GM12892 (cell line): ENCODE results near the genes TMEM30A, FILIP1 and IBTK.

- RRBS = no CpG with 5 or more reads among the region's 4 CpGs
Measured at GRCh38 chr6:74075379-74075909, 379.4 kb downstream of the CD109 start.

DNA sequence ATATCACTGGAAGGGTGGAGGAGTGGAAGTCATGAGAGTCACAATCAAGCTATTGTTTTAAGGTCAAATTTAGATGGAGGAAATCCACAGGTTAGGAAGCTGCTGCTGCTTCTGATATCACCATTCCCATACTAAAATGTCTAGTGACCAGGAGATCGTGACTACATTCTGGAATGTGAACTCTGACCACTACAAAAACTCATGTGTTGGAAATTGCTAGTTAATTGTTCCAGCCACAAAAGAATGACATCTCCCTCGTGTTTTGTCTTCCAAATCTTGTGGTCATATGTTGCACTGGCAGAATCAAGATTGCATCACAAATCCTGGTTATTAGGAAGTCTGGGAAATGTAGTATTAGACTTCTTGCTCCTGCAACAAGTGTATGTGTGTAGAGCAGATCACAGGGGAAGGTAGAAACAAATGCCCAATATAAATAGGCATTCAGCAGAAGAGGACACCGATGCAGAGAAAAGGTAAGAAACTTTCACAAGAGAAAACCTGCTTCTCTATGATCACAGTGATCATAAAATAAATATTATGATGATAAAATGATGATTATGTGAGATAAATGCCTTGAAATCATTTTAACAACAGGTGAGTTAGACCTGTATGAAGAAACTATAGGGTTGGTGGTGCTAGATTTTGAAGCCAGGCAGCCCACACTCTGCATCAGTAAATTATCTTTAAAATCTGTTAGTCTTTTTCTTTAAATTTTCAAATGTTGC lies 442.1 kb downstream of the CD109 start:
- RRBS = no CpG with 5 or more reads among the region's 3 CpGs

DNA sequence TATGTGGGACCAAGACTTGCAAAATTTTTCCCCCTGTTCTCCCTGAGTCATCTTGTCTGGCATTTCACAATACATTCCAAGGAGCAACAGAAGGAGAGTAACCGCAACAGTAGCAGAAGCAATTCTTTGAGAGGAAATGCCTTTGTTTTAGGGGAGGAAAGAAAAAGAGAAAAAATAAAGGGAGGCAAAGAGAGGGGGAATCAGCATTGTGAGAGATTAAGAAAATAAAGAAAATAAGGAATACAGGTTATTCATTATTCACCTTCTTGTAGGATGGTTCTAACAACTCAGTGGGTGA lies 599.0 kb downstream of the COL12A1 start:
- RRBS = no CpG with 5 or more reads among the region's 1 CpG

DNA sequence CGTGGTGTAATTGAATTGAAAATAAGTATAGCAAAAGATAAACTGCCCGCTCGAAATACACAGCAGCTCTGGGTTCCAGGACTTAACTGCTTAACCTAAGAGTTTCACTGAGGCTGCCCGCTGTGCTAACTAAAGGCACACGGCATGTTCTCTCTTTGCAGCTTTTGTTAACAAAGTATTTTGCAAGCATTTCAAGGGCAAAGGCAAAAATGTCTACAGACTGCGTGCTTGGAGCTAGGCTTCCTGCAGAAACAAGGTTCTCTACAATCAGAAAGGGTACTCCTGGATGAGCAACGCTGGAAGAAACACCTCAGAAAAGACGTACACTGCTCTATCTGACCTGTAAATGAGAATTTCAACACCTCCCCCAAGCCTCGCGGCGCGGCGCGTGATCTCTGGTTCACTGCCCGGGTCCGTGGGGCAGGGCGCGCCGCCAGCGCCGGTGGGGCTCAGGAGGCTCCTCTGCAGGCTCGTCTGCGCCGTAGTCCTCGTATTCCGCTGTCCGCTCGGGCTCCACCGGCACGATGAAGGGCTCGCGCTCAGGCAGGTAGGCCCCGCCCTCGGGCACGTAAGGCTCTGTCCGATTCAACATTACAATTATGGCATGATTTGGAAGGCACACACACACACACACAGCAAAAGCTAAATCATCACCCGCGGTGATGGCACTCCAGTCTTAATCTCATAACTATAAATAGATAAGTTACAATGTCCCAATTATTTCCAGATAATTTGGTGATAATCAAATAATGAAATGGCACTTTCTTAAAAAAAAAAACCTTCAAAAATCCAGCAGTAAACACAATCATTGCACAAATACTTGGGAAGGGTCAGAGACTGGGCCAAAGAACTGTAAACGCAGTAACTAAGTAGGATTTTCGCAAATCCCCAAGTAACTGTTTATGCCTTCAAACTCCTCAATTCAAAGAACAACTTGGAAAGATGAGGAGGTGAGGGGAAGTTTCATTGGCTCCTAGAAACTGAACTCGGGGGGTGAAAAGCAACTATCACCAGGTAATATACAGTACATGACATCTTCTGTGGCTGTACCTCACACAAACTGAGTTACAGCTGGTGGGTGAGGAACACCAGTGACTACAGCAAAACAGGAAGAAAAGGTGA lies 120.7 kb downstream of the COL12A1 start:
- RRBS = 44% methylated on average over 7 of the region's 41 CpGs

GRCh38 chr6:75174870-75175499 lies 30.9 kb downstream of the COL12A1 start:
- RRBS = no CpG with 5 or more reads among the region's 7 CpGs

GRCh38 chr6:75252819-75253429 lies 9.3 kb upstream of the COX7A2 start:
- RRBS = no CpG with 5 or more reads among the region's 2 CpGs

DNA sequence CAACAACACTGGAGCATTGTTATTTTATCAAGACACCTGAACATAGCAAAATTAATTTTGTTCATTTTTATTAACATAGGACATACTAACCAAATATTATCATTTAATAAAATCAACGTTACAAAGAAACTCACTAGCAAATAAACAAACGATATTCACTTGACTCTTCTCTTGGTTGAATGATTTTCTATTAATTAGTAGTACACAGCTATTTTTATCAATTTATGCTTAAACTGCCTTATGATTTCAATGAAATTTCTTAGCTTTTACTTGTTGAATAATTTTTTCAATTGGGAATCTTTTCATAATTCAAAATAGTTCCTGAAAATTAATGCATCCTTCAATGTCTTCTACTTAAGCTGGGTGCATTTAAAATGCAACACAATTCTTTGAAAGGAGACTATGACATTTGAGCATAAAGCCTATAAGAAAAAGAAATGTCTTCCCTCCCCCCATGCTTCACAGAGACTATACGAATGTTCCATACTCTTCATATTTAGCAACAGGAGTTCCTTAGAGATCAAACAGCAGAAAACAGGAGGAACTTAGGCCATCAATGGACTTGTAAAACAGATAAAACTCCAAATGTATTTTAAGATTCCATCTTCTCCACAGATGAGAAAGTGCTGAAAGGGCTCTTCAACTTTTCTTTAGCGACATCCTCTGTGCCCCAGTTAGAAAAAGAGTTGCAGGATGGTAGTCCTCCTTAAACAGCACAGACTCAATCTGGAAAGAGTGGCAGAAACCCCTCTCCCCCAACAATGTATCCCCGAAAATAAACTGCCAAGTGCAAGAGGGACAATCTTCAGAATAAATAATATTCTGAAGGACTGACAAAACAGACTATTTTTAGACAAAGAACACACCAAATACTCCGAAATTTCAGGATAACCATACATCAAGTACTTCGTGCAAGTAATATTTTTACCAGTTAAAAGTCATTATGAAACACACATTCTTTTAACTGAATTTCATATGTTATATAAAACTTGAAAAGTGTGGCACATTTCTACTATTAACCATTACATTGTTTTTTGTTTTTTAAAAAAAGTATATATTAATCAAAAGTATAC lies 10.3 kb upstream of the COX7A2 start:
- RRBS = no CpG with 5 or more reads among the region's 7 CpGs

GRCh38 chr6:75284045-75285171 lies at the start of gene TMEM30A:
TMEM30A (minus strand) TSS chr6:75284792.
- RRBS = no CpG with 5 or more reads among the region's 84 CpGs

DNA sequence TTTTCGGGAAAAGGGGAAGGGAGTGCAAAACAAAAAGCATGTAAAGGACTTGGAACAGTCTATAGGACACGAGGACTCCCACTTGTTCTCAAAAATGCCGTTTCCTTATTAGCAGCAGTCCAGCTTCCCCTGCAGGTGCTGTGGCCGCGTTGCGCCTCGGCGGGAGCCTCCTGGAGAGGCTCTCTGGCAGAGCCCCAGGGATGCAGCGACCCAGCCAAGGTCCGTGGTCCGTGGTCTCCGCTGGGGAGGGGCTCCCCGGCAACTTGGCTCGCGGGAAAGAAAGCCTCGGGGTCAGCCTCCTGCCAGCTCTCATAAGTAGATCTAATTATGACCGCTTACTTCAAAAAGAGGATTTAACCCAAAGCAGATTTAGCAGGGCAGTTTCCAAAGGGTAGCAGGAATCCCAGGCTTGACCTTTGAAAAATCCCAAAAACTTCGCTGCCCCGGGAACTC lies 65.0 kb upstream of the TMEM30A start:
- RRBS = no CpG with 5 or more reads among the region's 19 CpGs

GRCh38 chr6:75402207-75402828 lies 91.3 kb downstream of the FILIP1 start:
- RRBS = no CpG with 5 or more reads among the region's 3 CpGs

DNA sequence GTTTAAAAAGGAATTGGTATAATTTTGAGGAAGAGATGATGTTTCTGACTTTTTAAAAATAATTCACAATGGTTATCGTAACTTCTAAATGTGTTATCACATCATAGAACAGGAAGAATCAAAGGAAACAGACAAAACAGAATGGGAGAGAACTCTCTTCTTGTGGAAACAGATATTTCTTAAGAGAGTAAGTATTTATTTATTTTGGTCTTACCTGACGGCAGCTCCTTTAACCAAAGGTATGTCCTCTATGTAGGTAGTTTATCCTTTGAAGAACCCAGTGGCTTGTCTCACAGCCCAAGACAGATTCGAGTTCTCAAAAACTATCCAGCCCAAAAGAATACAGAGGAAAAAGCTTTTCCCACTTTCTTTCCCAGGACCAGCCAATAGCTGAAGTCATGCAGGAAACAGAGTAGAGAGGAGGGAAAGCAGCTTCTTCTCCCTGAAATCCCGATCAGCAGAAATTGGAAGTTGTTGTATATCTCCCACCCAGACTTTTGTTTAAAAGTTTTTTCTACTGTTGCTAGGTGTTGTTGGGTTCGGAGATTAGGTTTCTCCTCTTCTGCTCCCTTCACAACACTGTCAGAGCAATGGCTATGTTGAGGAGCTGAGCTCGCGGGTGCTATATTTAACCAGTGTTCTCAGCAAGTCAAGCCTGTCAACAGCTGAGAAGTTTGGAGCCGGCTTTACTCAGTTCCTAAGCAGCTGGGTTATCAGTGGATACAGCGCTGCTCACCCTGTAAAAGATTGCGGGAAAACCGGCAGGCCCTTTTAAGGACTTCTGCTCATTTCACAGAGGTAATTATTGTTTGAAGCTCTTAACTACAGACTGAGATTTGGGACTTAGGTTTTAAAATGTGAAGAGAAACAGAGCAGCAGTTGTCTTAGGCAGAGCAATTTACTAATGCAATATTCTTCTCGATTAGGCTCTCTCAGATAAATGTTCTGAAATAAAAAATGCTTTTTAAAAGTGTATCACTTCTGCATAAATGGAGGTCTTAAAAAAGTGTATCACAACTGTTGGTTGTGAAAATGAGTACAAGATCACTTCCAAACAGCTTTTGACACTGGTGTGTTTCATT lies at the start of gene FILIP1:
TSS of gene FILIP1 (minus strand) at position 601 of the 1,082 bp plus-strand sequence.
- RRBS = 75% methylated on average over 4 of the region's 12 CpGs

DNA sequence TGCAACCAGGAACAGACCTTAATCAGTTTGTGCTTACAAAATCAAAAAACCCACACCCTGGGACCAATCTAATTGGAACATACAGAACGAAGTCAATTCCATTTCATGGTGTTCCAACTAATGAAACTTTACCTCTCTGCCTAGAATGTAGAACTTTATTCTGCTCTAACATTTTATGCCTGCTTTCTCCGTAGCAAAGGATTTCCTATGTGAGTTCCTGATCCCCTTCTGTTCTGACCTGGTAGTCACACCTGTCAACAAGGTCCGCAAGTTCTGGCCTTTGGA lies 390.3 kb downstream of the HTR1B start:
- RRBS = no CpG with 5 or more reads among the region's 3 CpGs

DNA sequence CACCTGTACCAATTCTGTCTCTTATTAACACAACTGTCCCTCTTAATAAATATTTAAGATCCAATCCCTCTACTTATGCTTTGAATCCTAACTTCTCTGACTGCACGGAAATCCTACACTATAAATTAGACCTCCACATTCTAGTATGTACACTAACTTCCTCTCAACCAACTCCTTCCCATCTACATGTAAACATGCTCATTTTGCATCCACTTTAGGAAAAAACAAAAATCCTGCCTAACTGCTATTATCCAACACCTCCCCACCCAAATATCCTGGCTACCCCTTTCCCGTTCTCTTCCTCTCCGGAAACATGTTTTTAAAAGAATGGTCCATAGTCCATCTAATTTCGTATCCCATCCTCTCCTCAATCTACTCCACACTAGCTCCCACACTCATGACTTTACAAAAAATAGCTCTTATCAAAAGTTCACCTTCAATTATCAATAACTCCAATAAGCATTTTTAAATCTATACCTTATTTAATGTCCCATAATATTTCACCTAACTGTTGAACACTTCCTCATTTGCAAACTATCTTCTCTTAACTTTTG lies 13.9 kb downstream of the PHIP start:
- RRBS = no CpG with 5 or more reads among the region's 4 CpGs

- RRBS = no CpG with 5 or more reads among the region's 6 CpGs
Measured at GRCh38 chr6:79878111-79878810, 69.1 kb downstream of the ELOVL4 start.

DNA sequence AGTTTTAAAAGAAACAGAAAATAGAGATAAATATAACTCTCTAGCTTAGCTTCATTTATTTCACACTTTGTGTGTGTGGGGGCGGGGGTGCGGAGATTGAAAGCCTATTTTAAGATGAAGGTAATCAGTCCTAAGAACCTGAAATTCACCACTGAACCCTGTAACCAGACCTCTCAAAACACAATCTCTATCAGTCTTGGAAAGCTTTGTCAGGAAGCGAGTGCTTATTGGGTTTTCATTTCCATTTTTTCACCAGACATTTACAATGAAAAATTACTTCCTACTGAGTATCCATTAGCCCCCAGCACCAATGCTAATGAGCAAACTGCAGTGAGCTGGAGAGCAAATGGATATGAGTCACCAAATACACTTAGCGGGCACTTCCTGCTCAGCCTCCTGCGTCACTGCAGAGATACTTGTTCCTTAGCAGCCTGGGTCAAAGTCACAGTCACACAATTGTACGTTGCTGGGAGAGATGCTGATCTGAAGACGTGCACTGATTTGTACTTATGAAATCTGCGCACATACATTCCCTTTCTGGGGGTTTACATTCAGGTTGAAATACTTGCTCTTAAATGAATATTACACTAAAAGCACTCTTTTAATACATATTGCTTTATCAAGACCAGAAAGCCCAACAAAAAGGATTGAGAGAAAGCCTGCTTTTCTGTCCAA lies 532.2 kb downstream of the BCKDHB start:
- RRBS = no CpG with 5 or more reads among the region's 8 CpGs

DNA sequence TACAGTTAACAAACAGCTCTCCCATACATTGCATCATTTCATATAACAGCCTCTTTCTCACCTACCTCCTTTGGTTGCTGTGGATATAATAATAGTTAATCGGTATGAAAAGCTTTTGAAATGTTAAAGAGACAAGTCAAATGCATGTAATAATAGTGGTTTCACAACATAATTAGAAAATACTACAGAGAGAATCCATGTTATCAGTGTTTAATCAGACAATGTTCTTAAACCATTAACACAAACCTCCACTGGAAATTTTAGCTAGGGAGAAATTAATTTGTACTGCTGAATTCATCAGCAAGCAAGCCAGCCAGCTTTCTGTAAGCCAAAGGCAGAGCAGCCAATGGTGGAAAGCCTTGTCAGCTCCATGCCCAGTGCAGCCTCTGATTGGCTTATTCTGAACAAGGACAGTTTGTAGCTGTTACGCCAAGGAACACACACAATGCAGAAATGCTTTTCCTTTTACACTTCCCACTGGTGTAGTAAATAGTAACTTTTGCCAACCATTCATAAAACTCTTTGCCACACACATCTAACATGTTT lies 265.1 kb downstream of the TENT5A start:
- RRBS = no CpG with 5 or more reads among the region's 2 CpGs

DNA sequence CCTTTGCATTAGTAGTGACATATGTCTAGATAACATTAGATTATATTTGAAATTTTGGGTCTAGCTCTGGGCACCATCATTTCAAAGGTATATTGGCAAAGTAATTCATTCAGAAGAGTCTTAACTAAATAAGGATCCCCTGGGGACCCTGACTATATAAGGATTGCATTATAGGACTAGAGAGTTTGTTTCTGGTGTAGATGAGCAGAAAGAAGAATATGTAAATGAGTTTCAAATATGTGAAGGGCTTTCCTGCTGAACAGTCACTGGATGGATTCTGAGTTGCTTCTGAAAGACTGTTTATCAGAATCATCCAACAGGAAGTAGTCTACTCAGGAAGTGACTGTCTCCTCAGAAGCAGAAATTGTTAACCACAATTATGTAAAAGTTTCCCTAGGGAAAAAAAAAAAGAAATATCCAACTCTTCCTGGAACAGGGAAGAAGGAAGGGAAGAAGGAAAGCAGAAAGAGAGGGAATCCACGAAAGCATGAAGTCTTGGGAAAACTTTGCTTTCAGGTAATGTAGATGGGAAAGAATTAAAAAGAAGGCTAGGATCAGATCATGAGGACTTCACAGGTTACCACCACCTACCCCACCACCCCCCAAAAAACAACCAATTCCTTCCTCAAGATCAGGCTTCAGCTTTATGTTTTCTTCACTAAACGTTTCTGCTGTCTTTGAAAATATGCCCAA lies 138.9 kb downstream of the TENT5A start:
- RRBS = no CpG with 5 or more reads among the region's 2 CpGs

- RRBS = no CpG with 5 or more reads among the region's 3 CpGs
Measured at GRCh38 chr6:82033748-82034121, 213.8 kb downstream of the IBTK start.

- RRBS = no CpG with 5 or more reads among the region's 5 CpGs
Measured at GRCh38 chr6:82223781-82224474, 23.6 kb downstream of the IBTK start.

GRCh38 chr6:82247379-82248185 lies at the start of gene IBTK:
IBTK (minus strand) TSS chr6:82247744.
- RRBS = under 1% methylated on average over 15 of the region's 59 CpGs